Placental pericyte (primary cell): ENCODE measurements around a stretch of chr2.

DNA sequence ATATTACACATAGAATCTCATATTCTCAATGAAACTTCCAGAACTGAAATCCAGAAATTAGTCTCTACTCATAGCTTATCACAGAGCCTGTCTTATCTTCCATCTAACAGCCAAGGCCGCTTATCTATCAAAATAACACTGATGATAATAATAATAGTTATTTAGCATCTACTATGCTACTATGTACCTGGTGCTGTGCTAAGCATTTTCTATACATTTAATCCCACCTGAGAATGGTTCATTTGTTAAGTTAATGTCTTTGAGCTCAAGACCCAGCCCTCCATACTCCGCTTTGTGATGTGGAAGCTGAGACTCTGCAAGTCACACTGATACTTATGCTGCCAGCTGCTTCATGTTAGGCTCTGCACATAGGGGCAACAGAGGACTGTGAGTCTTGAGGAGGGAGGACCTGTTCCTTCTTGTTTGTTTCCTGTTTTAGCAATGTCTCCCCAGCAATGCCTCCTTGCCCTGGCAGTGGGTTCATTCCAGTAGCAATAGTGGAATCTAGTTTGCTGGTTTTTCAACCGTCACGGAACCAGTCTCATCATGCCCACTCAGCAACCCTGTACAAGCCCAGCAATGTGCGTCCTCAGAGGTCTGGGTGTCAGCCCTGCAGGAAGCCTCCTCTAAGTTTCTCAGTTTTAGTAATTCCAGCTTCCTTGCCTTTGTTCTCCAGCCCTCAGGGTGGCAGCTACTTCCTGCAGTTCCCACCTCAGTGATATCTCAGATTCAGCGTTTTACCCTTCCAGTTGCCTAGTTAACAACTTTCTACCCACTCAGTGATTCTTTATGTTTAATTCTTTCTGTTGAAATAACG is 20.4 kb upstream of the ITGB6 start:
- CAGE, long polyA plus RNA: no peak

- CAGE, long polyA plus RNA: no peak
These were observed 21.6 kb upstream of the ITGB6 start for GRCh38 chr2:160221545-160222251.

- CAGE, long polyA plus RNA: no peak
These were observed 23.9 kb upstream of the ITGB6 start for GRCh38 chr2:160223877-160224526.

DNA sequence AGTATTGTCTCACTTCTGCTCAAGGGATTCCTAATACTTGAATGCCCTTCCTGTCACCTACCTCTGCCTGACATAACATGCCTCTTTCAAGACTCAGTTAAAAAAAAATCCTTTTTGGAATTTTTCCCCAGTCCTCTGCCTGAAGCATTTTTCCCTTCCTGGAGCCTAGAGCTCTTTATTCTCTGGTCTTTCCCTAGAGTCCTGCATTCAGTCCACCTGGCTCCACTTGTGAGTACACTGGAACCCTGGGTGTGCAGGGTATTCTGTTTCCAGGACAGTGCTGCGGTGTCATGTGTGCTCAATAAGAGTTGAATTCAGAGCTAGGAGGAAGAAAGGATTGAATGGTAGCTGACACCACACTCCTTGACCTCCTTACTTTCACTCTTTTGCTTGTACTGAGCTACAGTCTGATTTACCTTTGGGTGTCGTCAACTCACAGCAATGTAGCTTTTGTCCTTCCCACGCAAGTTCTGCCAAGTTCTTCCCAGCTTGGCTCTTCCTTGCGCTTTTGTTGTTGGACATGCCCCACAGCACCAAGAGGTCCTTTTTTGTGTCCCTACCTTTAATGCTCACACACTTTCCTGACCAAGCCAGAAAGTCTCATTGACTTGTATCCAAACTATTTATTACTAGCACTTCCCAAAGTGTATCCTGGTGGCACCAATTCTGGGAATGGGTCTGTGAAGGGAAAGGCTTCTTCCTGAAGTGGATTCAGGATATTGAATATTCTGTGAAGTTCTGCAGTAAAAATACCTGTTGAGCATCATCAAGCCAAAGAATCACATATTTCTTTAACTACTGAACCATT is 38.3 kb upstream of the ITGB6 start:
- CAGE, long polyA plus RNA: no peak

- CAGE, long polyA plus RNA: no peak
These were observed 73.9 kb upstream of the ITGB6 start for GRCh38 chr2:160273604-160274834.

GRCh38 chr2:160279977-160280310 is 79.9 kb upstream of the ITGB6 start:
- CAGE, long polyA plus RNA: no peak

DNA sequence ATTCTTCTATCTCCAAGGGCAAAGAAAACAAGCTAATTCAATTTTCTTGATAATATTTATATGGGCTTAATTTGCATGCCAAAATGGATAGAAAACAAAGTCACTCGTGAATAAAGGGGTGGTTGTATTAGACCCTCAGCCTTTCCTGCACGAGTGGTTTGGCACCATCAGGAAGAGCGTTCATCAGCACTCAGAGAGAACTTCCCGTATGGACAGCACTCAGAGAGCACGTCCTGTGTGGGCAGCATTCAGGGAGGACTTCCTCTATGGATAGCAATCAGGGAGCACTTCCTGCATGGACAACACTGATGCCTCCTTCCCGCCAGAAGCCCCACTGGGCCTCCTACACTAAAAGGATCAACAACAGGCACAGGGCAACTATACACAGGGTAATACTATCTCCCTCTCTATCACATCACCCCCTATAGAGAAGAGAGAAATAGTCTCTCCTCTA is 122.1 kb downstream of the RBMS1 start:
- CAGE, long polyA plus RNA: no peak

GRCh38 chr2:160393946-160394706 is 99.5 kb downstream of the RBMS1 start:
- CAGE, long polyA plus RNA: no peak

GRCh38 chr2:160647788-160648849 is 154.5 kb upstream of the RBMS1 start:
- CAGE, long polyA plus RNA: no peak

DNA sequence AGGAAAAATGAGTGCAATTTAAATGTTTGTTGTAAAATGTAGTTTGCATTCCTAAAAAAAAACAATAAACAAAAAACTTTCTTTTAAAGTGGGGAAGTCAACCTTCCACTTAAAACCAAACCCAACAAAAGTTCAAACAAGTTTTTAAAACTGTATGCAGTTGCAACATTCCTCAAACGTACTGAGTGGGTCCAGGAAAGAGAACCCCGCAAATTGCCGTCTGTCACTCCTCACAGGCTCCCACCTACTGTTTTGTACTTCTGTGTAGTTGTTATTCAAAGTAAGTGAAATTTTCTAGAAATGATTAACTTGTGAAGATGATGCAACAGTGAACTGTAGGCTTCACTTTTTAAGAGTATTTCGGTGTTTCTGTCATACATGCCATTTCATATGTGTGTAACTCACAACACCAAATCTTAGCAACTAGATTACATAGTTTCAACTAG is 226.1 kb upstream of the TANK start:
- CAGE, long polyA plus RNA: no peak

- CAGE, long polyA plus RNA: no peak
These were observed 5.4 kb downstream of the TANK start for GRCh38 chr2:161165348-161166406.

- CAGE, long polyA plus RNA: no peak
These were observed 24.4 kb downstream of the TANK start for GRCh38 chr2:161184203-161185498.

- CAGE, long polyA plus RNA: no peak
These were observed 50.9 kb upstream of the PSMD14 start for GRCh38 chr2:161257311-161257731.

DNA sequence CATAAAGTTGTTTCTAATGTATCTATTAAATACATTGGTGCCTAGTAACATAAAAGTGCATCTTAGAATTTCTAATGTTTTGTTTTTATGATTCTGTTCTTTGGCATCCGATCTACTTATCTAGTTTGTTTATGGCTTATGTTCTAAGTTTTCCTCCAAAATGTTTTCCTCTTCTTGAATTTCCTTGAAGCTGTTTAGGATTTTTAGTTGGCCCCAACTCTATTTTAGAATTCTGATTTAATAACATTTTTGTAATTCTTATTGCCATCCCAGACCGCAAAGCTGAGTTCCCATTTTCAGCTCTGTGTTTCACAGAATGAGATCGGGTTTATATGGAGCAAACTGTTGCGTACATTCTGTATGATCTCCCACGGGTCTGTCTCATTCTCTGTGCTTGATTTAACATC is 59.3 kb downstream of the DPP4 start:
- CAGE, long polyA plus RNA: no peak

DNA sequence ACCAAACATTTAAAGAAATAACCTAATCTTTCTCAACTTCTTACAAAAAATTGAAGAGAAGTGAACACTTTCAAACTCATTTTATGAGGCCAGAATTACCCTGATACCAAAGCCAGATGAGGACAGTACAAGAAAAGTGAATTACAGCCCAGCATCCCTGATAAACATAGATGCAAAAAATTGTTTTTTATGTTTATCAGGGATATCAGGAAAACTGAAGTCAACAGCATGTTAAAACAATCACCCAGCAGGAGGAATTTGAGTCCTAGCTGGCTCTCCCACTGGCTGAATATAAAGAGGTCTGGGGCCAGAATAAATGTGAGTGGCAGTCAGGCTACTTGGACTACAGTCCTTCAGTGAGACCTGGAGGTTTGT is 105.4 kb upstream of the KCNH7 start:
- CAGE, long polyA plus RNA: no peak

DNA sequence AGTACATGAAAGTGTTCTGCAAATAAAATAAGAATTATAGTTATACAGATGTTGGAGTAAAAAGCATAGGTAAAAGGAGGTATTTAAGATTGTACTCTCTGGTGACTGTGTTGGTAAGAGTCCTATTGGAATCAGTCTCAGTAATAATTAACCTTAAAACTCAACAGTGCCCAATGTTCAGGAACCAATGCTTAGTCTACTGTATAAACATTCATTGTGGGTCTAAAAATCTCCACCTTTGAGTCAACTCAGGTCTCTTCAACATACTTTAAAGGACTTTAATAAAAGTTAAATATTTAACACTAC is 90.0 kb upstream of the GRB14 start:
- CAGE, long polyA plus RNA: no peak

- CAGE, long polyA plus RNA: no peak
These were observed 62.3 kb downstream of the COBLL1 start for GRCh38 chr2:164779145-164779864.

DNA sequence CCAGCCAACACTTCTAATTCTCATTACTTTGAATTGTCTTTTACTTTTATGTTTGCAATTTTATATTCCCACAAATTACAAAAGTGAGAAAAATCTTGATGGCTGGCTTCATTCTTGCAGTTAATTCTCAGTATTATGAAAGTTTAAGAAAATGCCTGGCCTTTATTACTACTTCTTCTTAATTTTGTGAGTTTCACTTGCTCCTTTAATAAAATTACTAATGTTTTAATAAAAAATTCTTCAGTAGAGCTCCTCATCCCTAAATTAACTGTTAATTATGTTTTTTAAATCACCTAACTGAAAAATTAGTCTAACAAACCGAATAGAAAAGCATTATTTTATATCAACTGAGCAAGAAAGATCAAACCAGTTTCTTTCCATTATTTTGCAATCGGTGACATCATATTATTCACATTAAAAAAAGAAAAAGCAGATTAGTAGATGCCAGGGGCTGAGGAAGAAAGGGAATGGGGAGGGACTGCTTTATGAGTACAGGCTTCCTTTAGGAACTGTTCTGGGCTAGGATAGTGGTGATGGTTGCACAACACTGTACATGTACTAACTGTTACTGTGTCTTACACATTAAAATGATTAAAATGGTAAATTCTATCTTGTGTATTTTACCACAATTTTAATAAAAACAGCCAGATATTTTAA is 59.4 kb downstream of the COBLL1 start:
- CAGE, long polyA plus RNA: no peak

DNA sequence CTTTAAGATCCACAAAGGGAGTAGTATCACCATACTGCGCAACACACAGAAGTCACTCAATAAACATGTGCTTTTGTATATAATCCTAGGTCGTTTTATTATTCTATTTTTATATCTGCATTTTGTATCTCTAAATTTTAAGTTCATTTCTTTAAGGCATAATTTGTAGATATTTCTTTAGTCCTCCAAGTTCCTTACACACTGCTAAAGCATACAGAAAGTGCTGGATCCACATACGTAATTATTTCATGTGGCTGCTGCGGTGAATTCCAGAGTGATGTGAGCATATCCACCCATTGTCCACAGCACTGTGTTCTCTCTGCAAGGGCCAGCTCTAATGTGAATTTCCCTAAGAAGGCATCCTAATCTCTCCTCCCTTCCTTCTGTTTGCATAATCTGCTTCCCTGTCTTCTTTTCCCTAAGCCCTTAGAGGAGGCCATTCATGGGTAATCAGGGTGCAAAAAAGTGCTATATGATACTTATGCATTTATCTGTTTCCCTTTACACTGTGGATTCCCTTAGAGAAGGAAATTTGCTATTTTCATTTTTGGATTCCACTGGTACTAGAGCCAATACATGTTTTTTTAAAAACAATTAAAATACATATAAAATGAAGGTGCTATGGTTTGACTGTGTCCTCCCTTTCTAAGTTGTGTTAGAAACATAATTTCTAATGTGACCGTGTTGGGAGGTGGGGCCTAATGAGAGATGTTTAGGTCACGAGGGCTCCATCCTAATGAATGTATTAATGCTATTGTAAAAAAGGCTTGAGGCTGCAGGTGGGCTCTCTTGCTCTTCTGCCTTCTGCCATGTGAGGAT is 57.2 kb downstream of the COBLL1 start:
- CAGE, long polyA plus RNA: no peak

GRCh38 chr2:164786861-164787602 is 54.6 kb downstream of the COBLL1 start:
- CAGE, long polyA plus RNA: no peak